Metanephros (tissue), 2 donors: ENCODE measurements around the gene IQGAP1.

- RAMPAGE, long total RNA = no peak
Observed at GRCh38 chr15:90028562-90029075, 27.5 kb downstream of the ZNF710 start.

- RAMPAGE, long total RNA = no peak
Observed at GRCh38 chr15:90031113-90031982, 30.2 kb downstream of the ZNF710 start.

- RAMPAGE, long total RNA = no peak
Observed at GRCh38 chr15:90097471-90098494, 4.5 kb downstream of the IDH2 start.

GRCh38 chr15:90149057-90149884, 47.0 kb upstream of the IDH2 start:
- RAMPAGE, long total RNA = no peak

DNA sequence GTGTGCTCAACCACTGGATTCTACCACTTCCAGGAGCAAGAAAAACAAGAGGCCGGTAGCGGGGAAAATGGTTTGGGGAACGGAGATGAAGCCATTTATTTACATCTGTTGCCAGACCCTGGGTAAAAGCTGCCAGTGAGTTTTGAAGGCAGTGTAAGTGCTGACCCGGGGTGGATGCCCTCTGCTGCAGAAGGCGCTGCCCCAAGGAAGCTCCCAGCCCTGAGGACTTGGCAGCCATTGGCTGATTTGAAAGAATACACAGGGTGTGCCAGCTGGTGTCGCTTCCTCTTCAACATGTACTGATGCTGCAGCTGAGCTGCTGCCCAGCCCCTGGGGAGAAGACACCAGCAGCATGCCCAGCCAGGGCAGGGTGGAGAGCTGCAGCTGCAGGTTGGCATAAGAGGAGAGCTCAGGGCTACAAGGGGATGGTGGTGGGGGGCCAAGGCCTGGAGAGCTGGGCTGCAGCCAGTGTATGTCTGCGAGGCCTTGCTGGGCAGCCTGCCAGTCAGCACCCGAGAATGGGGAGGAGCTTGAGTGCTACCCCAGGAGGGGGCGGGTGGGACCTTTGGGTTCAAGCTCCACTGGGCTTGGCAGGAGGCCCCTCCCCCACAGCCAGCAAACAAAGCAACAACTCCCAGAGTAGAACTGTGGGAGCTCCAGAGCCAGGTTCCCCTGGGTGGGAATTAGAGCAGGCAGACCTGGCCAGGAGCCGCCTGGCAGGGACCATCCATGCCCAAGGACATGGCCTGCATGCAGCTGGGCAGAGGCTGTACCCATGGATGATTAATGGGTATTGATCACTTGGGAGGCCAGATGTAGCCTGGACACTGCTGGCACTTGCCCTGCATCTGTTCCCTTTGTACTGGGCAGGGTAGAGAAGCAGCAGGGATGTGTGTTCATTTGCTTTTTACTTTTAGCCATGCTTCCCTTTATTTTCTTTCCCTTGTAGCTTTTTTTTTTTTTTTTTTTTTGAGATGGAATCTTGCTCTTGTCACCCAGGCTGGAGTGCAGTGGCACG, 9.2 kb upstream of the SEMA4B start:
- RAMPAGE, long total RNA = no peak

GRCh38 chr15:90219313-90219858, 14.4 kb downstream of the CIB1 start:
- RAMPAGE, long total RNA = no peak

GRCh38 chr15:90227948-90228359, 5.8 kb downstream of the CIB1 start:
- RAMPAGE, long total RNA = no peak

GRCh38 chr15:90231842-90232531, 1.8 kb downstream of the CIB1 start:
- RAMPAGE, long total RNA = no peak

DNA sequence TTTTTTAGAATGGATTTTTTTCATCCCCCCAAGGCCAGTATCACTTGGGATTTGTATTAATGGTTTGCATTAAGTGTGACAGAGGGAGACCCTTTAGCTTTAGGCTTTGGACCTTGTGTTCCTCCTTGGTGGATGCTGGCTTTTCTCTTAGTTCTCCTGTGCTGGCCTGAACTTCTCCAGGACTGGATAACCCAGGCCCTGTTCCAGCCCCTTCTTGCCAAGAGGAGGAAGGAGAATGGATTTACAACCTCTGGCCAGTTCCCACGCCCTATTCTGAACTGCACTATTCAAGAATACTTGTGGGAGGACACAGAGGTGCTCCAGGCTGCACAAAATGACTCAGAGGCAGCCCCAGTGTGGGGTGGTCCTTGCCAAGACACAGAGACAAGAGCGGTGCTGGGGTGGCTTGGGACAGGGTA, 36.5 kb upstream of the ZNF774 start:
- RAMPAGE, long total RNA = no peak

GRCh38 chr15:90358511-90358979, 6.5 kb downstream of the ZNF774 start:
- RAMPAGE, long total RNA = no peak

GRCh38 chr15:90388084-90388423, at the start of gene IQGAP1:
Gene IQGAP1 (plus strand): TSS chr15:90388242.
- RAMPAGE, long total RNA = start-site peak on the plus strand at chr15:90388239-90388329, 2,896 and 372 reads in 2 replicates

GRCh38 chr15:90425951-90426371, 37.9 kb downstream of the IQGAP1 start:
- RAMPAGE, long total RNA = no peak

DNA sequence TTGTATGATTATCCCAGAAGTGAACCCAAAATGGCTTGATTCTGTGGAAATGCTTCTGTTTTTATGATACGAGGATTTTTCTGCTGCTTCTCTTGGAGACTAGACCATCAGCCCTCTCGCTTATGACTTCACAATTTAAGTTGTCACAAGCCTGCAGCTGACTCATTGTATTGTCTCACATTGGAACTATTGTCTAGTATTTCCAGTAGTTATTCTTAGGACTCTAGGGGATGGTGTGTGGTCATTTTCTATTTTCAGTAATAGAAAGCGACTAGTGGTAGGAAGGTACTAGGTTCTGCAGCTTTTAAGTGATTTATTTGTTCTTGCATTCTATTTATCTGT, 66.4 kb upstream of the CRTC3 start:
- RAMPAGE, long total RNA = no peak

GRCh38 chr15:90611174-90611625, 81.5 kb downstream of the CRTC3 start:
- RAMPAGE, long total RNA = no peak

DNA sequence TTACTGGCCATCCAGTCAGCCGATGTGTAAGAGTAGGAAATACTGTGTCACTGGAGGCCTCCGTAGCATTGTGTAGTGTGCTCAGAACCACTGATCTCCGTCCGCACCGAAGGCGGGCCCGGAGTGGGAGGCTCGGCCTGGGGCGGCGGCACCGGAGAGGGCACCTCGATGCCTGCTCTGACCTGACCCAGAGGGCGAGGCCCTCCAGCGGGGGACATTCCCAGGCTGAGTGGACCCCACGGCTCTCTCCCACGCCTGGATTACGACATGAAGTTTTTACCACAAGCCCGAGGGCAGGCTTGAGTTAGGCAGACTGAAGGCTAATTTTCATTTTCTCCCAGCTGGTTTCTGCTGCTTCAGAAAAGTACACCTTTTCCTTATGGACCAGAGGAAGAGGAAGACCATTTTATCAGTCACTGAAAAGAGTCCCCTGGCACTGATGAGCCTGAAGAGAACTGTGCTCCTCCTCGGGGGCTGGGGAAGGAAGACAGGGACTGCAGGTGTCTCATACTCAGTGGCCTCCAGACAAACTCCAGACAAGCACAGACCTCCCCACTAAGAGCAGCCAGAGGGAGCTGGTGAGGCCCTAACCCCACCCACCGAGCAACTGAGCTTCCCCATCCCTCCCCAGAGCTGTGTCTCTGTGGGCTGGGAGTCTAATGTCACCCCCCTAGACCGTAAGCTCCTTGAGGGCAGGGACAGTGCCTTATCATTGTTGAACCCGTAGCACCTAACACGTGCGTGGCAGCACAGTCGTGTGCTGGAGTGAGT, 74.5 kb upstream of the BLM start:
- RAMPAGE, long total RNA = no peak

GRCh38 chr15:90750287-90750686, 33.1 kb downstream of the BLM start:
- RAMPAGE, long total RNA = no peak

DNA sequence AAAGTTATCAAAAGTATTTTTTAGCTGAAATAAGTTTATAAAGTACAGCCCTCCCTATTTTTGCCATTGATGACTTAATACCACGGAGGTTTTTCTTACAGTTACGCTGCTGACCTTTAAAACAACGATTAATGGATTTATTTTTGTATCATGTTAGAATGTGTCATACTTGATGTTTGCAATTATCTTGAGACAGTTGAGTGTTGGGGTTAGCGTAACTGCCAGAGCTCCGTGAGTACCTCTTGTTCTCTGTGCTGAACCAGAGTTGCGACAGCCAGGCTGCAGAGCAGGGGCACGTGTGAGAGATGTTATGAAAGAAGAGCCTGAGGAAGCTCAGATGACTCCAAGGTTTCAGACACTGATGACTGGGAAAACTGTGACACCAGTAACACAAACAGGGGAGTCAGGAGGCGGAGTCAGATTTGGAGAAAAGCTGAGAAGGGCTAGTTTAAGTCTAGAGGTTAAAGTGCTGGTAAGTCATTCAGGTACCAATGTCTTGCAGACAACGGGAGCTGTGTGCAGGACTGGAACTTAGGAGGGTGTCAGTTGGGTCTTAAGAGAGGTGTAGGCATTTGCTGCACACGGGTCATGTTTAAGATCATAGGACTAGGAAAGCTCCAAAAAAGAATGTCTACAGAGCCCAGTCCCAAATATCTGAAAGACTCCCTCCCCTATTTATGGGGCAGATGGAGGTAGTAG, 45.0 kb downstream of the BLM start:
- RAMPAGE, long total RNA = no peak

- RAMPAGE, long total RNA = no peak
Observed at GRCh38 chr15:90815057-90815763, 53.2 kb upstream of the FURIN start.

- RAMPAGE, long total RNA = no peak
Observed at GRCh38 chr15:90868901-90869494, 610 bp downstream of the FURIN start.

GRCh38 chr15:90872606-90873301, 4.4 kb downstream of the FURIN start:
- RAMPAGE, long total RNA = no peak